Skin of body (tissue), 2 donors: Measurements from ENCODE around the gene LIMK1.

GRCh38 chr7:74083006-74084271 lies at the start of gene LIMK1:
LIMK1 (plus strand) TSS chr7:74083804.
- RAMPAGE, long total RNA, result no peak

DNA sequence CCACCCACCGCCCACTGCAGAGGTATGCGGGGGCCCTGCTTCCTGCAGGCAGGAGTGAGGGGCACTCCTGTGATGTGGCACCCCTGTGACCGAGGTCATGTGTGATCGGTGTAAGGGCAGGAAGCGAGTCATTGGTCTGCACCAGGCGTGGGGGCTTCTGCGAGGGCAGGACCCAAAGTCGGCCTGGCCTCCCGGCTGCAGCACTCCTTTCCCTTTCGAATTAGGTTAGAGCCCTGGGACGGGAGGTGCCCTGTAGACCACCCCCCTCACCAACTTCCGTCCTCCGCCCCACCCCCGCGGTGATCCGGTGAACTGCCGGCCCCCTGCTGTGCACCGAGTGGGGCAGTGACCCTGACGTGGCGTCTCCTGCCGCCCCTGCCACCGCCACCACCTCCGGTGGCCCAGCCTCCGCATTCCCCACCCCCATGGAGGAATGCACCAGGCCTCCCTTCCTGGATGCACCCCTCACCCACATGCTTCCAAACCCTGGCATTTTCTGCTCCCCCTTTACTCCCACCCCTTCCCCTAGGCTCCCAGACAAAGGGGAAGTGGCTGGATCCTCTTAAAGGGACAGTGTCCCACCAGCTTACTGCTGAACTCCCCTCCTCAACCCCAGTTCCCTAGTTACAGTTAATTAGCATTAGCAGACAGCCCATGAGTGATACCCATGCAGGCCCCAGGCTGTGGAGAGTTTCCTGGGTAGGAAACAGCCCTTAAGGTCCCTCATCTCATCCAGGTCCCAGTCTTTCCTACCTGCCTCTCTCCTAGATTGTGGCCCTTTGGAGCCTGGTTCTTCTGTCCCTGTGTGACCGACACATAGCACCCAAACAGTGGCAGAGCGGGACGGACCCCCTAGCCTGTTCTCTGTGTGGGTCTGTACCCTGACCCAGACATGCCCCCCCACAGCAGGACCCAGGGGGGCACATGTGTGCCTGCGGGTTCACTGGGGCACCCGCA lies 11.1 kb downstream of the LIMK1 start:
- RAMPAGE, long total RNA, result no peak

DNA sequence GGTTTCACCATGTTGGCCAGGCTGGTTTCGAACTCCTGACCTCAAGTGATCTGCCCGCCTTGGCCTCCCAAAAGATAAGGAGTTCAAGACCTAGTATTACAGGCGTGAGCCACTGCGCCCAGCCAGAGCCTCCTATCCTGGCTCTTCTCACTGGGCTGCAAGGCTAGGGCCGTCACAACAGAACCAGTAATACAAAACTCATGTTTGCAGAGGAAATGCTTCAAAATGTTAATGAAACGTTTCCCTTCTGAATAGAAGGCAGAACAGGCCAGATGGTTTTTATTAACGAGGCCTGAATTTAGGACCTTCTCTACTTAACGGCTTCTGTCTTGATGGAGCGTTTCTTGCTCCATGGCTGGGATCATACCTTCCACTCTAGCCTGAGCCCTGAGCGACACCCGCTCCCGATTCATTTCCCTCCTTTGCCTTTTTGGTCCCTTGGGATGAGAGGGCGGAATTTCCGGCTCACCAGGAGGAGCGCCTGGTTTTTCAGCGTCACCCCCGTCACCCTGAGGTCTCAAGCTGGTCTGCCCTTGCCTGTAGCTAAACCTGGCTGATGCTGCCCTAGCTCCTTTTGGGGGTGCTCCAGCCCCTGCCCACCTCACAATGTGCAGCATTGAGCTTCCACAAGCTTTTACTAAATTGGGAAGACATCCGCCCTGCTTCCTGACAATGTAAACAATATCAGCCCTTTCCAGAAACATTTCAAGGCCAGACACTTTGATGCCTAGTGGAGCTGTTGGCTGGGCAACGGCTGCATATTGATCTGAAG lies 5.1 kb downstream of the CLIP2 start:
- RAMPAGE, long total RNA, result no peak

GRCh38 chr7:74404864-74405731 lies 48.6 kb upstream of the GTF2IRD1 start:
- RAMPAGE, long total RNA, result no peak

DNA sequence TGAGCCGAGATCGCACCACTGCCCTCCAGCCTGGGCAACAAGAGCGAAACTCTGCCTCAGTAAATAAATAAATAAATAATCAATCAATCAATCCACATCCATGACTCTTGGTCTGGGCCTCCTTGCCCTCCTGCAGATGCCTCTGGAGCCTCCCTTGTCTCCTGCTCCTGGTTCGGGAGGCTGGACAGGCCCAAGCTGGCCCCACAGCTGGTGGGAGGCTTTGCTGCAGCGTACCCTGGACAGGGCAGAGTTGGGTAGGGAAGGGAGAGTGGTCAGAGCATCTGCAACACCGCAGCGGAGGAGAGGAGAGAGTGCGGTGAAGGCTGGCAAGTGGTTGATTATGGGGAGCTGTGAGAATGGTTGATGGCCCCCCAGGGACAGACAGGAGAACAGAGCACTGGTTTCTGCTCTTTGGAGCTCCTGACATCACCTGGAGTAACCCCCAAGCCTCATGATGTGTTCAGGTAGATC lies 19.0 kb downstream of the GTF2IRD1 start:
- RAMPAGE, long total RNA, result no peak

DNA sequence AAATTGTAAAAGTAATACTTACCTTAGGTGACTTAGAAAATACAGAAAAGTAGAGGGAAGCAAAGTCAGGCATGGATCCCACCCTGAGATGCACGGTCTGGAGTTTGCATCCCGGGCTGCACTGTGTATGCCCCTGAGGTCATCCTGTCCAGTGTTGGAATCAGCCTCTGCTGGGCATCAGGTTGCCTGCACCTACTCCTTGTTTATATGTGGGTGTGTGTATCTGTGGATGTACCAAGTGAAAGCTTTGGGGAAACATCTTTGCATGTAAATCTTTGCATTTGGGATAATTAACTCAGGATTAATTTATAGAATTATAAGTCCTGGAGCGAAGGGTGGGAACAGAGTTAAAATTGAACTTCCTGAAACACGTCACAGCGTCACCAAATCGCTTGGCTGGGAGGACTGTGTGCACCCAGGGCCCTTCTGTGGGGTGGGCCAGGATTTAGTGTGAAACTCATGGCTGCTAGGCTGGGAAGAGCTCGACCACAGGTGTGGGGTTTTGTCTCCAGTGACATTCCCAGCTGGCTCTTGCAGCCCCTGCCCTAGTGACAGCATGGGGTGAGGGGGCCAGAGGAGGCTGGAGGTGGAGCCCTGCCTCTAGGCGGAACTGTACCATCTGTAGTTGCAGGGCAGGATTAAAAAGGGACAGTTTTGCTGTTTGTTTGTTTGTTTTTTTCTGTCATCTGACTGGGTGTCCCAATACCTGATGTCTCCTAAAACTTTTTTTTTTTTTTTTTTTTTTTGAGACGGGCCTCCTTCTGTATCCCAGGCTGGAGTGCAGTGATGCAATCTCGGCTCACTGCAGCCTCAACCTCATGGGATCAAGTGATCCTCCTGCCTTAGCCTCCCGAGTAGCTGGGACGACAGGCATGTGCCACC lies 28.0 kb downstream of the GTF2IRD1 start:
- RAMPAGE, long total RNA, result no peak

GRCh38 chr7:74482674-74483033 lies 28.9 kb downstream of the GTF2IRD1 start:
- RAMPAGE, long total RNA, result no peak

DNA sequence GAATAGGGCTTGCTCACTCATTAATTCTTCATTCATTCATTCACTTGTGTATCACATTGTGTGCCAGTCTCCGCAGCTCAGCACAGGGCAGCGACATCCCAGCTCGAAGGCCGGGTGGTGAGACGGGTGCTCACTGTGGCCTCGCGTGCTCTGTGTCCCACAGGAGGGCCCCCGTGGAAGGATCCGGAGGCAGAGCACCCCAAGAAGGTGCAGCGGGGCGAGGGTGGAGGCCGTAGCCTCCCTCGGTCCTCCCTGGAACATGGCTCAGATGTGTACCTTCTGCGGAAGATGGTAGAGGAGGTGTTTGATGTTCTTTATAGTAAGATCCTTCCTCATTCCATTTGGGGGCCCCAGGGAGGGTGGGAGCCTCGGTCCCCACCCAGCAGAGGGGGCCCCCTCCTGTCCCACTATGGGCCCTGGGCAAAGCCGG lies 61.6 kb downstream of the GTF2IRD1 start:
- RAMPAGE, long total RNA, result no peak

GRCh38 chr7:74617282-74617957 lies 40.1 kb upstream of the GTF2I start:
- RAMPAGE, long total RNA, result no peak

GRCh38 chr7:74627643-74628657 lies 29.6 kb upstream of the GTF2I start:
- RAMPAGE, long total RNA, result no peak

DNA sequence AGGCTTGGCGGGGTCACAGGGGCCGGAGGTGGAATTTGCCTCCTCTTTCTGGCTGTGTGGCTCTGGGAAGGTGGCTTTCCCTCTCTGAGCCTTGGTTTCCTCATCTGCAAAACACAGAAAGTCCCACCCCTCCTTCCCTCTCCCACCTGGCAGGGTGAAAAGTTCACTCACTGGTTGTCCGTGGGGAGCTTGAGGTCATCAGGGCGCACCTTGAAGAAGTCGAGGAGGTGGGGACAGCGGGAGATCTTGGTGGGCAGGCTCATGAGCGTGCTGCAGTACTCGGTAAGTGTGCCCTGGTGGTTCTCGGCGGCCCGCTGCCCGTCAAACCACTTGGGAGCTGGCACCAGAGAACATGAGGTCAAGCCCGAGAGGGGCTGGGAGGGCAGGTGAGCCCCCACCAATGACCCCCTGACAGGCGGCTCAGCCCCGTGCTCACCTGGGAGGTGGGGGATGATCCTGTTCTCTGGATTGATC lies 74.0 kb downstream of the GTF2IRD2B start:
- RAMPAGE, long total RNA, result no peak

DNA sequence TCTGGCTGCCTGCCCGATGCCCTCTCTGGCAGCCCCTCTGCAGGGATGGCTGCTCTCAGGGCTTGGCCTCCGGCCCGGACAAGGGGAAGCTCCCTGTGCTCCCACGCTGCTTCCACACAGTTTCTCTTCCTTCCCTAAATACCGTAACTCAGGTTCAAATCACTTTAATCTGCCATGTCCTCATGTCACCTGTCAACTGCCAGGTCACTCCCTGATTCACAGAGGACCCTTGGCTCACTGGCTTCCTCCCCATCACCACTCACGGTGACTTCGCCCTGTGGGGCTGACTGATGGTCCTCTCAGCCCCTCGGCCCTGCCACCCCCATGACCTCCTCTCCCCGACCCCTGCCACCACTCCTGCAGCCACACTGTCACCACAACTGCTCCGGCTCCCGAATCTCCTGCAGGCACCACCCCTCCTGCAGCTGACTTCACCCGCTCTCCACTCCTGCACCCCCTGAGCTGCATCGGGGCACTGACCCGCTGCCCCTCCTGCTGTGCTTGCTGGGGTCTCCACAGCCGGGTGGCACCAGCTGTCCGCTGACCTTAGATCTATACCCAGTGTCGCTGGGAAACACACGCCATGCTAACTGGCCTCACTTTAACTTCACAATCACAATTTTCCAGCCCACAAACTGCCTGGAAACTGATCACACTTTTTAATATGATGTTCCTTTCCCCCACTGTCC lies 24.6 kb downstream of the TRIM73 start:
- RAMPAGE, long total RNA, result no peak

DNA sequence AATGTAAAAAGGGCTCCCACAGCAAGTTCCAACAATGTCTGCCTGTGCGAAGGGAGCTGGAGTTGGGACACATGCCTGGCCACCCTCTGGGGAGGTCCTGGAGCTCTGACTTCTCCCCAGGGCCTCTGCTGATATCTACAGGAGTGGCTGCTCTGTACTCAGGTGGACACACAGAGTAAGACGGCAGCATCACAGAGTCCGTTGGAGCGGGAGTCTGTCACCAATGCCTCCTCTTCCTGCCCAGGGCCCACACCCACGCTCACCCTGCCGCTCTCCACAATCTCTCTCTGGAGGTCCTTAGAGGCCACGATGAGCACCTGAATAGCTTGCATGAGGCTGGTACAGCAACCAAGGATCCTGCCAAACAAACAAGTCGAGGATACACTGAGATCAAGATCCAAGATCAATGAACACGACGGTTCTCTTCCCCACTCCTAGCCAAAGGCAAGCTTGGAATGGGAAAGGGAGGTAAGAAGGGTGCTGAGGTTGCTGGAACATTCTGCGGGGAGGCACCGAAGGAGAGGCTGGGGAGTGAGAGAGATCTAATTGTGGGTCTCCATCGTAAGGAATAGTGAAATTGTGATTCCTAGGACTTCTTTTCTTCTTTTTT lies 54.7 kb downstream of the SPDYE5 start:
- RAMPAGE, long total RNA, result no peak

- RAMPAGE, long total RNA, result no peak
These were observed 88.1 kb downstream of the HIP1 start for GRCh38 chr7:75650574-75651173.

DNA sequence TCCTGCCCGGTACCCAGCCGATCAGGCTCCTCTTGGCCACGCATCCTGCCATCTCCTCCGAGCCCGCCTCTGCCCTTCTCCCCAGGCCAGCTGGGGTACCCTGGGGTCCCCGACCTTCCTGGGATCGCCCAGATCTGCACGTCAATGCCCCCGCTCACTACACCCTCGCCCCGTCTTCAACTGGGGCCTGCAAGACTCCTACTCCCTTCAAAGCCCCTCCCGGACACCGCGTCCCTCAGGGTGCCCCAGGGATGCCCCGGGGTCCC lies 283 bp downstream of the HIP1 start:
- RAMPAGE, long total RNA, result no peak

- RAMPAGE, long total RNA, result no peak
These were observed 17.7 kb downstream of the CCL24 start for GRCh38 chr7:75795785-75796353.

GRCh38 chr7:75819574-75820010 lies 6.0 kb upstream of the CCL24 start:
- RAMPAGE, long total RNA, result no peak

DNA sequence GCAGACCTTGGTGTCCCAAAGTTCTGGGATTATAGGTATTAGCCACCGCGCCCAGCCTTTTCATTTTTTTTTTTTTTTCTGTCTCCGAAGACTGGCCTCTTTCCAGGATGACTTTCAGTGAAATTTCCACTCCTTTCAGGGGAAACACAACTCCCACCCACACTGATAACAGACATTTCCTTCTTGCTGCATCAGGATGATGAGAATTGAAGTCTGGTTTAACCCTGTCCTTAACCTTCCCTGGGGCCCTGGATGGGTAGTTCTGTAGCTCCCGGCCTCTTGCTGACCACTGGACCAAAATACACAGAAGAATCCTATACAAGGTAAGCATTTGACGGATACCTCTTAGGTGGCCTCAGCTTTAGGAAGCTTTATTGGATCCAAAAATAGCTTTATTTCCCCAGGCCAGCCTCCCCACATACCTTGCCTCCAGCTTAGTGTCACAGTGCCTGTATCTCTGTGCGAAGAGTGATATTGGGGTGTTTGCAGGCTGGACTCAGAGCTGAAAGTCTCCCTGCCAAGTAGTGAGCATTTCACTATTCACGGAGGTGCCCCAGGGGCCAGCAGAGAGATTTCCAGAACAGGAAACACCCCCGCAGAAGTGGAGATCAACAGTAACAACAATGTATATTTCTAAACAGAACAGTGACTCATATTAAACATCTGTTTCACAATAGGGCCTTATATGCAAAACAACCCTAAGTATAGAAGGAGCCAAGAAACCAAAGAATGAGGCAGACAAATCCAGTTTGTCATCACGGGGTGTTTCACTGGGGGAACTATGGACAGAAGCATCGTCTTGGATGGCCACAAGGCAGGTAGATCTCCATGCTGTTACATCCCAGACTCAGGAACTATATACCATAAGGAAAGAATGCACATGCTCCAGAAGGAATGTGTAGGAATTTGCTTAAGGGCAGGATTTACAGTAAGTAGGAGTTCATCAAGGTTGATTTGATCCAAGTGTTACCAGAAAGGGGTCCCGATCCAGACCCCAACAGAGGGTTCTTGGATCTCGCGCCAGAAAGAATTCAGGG lies 29.1 kb upstream of the CCL24 start:
- RAMPAGE, long total RNA, result no peak

GRCh38 chr7:75946317-75947005 lies 31.5 kb downstream of the POR start:
- RAMPAGE, long total RNA, result no peak

DNA sequence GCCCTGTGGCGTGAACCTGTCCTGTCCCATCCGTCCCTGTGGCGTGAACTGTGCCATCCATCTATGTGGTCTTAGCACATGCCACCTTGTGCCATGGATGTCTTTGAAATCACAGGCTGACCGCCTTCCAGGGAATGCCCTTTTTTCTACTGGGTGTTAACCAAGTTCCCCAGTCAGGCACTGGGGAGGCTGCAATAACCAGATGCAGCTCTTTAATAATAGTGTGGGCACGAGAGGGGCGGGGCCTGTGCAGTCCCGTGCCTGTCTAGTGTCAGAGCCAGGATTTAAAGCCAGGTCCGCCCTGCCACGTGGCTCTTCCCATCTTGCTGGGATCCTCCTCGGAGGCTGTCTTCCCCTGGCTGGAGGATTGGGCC lies 25.3 kb downstream of the TMEM120A start:
- RAMPAGE, long total RNA, result no peak